Placental epithelial cell (primary cell): Measurements from ENCODE around the genes MAP4K4 and MRPS9.

DNA sequence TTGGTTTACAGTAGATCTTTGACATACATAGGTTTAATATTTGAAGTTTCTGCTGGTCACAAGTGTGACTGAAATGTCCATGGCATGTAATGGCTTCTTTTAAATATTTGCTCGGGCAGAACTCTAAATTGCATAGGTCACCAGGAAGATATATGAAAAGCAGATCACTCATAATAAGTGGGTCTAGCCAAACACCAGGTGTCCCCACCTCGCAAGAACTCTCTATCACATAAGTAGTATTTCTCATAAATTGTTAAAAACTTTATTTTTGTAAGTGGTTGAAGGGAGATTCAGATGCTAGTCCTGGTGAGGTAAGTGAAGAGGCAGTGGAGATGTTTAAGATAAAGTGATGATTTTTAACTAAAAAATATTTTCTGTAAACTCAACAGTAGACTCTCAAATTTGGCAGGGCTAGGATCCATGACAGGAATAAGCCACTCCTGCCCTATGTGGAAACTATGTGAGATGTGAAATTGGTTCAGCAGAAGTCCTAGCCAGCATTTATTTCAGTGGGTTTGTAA is 11.1 kb downstream of the CNOT11 start:
- CAGE, long polyA plus RNA: no peak

DNA sequence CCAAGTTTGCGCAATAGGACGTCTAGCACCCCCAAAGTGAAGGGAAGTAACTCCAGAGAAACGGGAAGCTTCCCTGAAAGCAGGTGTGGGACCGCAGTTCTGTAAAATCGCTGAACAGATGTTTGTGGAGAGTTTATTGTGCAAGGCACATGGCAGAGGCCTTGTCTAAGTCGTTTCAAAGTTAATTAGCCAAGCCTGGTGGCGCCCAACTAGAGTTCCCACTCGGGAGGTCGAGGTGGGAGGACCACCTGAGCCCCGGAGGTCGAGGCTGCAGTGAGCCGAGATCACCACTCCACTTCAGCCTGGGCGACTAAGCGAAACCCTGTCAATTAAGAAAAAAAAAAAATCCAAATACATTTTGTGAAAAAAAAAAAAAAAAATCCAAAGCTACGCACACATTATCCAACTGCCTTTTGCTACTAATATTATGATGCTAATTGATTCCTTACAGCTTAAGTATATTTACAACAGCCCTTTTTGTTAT is 454 bp upstream of the RNF149 start:
- CAGE, long polyA plus RNA: no peak

- CAGE, long polyA plus RNA: no peak
Measured at GRCh38 chr2:101567740-101568146, 92.8 kb upstream of the RFX8 start.

DNA sequence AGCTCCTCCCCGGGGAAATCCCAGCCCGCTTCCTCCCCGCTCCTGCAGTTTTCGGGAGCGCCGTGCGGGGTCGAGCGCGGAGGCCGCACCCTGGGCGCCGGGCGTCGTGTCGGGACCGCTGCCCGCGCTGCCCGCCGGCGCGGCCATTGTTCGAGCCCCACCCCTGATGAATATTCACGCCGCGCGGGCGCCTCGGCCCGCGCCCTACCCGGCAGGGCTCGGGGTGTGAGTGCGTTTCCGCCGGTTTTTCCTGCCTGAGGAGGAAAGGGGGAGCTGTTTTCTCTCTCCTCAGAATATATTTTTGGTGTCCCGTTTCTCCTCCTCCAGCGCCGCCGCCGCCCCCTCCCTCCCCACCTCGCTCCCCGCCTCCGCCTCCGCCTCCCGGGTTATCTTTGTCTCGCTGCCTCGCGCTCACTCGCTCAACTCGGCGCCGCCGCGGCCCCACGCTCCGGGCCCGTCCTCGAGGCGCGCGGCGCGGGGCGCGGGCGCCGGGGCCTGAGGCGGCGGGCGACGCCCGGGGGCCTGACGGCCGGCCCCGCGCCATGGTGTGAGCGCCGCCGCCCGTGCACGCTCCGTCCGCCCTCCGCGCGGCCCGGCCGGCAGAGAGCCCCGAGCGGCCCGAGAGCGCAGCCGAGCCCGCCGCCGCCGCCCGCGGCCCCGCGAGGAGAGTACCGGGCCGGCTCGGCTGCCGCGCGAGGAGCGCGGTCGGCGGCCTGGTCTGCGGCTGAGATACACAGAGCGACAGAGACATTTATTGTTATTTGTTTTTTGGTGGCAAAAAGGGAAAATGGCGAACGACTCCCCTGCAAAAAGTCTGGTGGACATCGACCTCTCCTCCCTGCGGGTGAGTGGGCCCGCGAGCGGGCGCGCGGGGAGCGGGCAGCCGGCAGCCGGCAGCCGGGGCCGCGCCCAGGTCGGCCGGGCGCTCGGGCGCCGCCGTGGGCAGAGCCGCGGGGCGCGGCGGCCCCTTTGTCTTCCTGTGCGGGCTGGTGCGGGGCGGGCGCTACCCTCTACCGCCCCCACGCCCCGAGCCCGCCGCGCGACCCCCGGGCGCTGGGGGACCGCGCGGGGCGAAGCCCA is at the start of gene MAP4K4:
TSS of gene MAP4K4 (plus strand) at position 414 of the 1,080 bp plus-strand sequence.
- CAGE, long polyA plus RNA: no peak

DNA sequence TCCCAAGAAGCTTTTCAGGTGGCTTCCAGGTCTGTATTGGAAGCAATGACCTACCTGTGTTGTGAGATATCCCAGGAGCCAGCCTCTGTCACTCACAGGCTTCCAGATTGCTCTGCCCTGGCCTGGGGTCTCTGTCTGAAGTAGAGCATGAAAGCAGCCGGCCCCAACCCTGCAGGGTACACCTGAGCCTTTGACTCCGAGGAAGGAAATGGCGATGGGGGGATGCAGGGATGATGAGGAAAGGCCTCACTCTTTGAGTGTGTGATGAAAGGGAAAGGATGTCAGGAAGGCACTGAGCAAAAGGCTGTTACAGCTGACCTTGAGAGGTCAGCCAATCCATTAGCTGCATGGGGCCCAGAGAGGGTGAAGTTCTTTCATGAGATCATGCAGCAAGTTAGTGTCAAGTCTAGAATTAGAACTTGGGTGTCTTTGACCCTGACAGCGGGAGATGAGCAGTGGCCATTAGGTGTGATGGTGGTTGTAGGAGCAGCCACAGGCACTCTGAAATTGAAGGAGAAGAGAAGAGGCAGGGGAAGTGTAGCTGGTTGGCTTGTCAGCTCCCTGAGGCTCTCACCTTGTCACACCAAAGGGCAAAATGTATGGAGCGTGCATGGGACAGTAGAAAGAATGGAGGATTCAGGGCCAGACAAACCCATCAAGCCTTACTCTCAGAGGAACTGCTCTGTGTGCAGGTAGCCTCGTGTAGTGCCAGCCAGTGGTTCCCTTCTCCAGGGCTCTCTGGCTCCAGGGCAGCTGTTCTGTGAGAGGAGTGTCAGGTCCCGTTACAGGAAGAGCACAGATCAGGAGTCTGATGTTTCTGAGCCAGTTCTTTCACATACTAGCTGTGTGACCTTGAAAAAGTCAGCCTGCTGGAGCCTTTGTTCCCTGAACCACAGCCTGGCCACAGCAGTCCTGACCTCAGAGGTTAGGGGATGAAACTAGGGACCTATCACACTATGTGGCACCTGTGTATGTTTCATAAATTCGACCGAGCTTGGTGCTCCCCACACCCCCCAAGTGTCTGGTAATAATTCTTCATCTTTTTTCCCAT is 35.9 kb downstream of the MAP4K4 start:
- CAGE, long polyA plus RNA: no peak

- CAGE, long polyA plus RNA: no peak
Measured at GRCh38 chr2:101835756-101836250, 138.3 kb downstream of the MAP4K4 start.

- CAGE, long polyA plus RNA: no peak
Measured at GRCh38 chr2:101998628-101999780, 7.2 kb downstream of the IL1R2 start.

DNA sequence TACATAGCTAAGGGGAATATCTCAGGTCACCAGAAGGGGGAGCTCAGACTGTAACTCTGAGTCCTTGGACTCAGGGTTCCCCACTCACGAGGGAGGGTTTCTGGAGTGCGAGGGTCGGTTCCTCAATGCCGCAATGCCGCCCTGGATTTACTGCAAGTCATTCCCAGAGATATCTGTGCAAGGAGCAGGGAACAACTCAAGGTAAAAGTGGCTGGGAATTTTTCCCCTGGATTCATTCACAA is 14.6 kb downstream of the IL1R2 start:
- CAGE, long polyA plus RNA: no peak

DNA sequence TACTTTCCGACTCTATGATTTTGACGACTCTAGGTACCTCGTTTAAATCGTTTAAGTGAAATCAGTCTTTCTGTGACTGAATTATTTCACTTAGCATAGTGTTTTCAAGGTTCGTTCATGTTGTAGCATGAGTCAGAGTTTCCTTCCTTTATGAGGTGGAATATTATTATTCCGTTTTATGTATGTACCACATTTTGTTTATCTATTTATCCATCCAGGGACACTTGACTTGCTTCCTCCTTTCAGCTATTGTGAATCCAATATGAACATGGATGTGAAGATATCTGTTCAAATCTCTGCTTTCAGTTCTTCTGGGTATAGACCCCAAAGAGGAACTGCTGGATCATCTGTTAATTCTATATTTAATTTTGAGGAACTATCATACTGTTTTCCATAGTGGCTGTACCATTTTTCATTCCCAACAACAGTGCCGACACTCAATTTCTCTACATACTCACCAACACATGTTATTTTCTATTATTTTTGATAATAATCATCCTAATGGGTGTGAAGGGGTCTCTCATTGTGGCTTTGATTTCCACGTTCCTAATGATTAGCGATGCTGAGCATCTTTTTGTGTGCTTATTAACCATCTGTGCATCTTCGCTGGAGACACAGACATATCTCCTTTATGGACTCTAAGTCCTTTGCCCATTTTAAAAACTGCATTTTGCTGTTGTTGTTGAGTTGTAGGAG is 19.3 kb downstream of the IL1R2 start:
- CAGE, long polyA plus RNA: no peak

- CAGE, long polyA plus RNA: no peak
Measured at GRCh38 chr2:102041385-102041749, 49.6 kb downstream of the IL1R2 start.

- CAGE, long polyA plus RNA: no peak
Measured at GRCh38 chr2:102046070-102046616, 54.4 kb downstream of the IL1R2 start.

DNA sequence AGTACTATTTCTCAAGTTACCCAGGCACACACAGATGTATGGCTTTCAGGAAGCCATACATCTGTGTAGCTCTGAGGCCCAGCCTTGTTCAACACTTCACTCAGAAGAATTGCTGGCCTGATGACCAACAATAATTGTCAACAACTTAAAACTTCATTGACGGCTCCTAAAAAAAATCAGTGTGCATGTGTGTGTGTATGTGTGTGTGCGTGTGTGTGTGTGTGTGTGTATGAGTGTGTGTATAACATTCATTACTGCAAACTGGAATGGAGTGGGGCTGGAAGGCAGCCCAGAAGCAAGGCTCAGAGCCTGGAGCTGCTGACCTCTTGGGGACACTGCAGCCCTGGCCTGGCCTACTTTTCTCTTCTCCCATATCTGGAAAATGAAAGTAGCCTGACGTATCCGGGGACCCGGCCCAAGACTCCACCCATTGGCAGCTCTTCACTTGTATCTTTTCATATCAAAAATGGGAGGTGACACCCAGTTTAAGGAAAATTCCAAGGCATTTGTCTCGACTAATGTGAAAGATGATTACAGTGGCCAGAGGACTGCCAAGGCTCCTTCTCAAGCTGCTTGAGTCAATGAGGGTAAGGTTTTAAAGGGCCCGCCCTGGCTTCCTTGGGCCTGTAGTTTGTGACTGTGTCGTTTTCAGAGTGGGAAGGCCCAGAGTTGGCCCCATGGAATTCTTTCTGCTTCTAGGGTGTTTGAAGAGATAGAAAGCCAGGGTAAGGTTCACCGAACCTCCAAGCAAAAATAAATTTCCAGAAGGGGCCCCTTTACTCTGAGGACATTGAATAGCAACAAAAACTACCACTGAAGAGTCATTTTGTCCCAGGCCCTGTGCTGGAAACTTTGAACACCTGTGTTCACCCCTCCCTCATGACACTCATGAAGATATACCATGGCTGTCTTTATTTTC is 72.3 kb upstream of the IL1R1 start:
- CAGE, long polyA plus RNA: no peak

GRCh38 chr2:102140914-102142028 is 1.3 kb upstream of the IL1R1 start:
- CAGE, long polyA plus RNA: no peak

- CAGE, long polyA plus RNA: no peak
Measured at GRCh38 chr2:102273577-102274357, 37.6 kb upstream of the IL1RL1 start.

DNA sequence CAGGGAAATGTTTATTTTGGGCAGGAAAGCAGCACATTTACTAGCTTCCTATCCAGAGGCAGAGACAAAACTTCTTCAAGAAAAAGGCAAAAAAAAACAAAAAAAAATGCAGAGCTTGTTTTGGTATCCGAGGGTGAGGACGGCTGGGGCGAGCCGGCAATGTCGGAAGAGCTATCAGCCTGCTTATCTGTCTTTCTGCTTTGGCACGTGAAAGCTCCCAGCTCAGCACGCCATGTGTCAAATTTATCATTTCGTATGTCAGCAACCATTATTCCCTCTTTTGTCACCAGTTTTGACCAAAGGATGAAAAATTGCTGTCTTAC is 532.2 kb upstream of the POU3F3 start:
- CAGE, long polyA plus RNA: no peak

GRCh38 chr2:104502826-104503529 is 350.9 kb upstream of the POU3F3 start:
- CAGE, long polyA plus RNA: no peak

DNA sequence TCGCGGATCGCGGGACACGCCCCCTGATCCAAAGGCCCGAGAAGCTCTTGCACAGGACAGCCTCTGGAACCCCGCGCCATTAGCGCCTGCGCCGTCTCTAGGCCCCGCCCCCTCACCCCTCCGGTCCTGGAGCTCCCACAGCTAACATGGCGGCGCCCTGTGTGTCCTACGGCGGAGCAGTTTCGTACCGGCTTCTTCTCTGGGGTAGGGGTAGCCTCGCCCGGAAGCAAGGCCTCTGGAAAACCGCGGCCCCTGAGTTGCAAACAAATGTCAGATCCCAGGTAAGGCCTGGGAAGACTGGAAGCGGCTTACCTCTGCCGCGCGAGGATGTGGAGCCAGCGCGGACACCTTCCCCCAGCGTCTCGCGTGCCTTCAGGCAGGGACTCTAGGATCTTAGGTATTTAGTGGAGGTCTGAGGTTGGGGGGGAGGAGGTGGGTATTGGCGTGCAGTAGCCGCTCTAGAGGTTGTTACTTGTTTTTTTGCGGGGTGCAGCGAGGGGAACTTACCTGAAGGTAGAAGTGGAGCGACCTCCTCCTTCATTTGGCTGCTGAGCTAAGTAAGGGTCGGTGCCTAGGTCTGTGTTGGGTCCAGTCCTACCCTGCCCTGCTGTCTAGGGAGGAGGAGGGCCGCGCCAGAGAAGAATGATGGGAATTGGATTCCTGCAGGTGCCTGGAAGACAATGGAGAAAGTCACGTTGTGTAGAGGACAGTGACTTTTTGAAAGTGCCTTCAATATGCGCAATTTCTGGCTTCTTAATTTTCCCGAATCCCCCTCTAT is at the start of gene MRPS9:
TSS of gene MRPS9 (plus strand) at position 123 of the 778 bp plus-strand sequence.
- CAGE, long polyA plus RNA: no peak

DNA sequence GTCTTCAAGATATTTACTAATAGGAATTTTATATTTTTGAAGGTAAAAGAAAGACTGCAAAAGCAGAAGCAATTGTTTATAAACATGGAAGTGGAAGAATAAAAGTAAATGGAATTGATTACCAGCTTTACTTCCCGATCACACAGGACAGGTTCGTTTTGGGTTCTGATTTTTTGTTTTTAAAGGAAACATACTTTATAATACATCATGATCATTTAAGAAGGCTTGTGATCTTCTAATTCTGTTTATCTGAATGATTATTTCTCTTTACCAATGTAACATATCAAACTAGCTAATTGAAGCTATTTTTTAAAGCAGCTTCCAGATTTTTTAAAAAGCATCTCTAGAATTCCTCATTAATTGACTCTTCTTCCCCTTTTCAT is 55.6 kb downstream of the MRPS9 start:
- CAGE, long polyA plus RNA: no peak

DNA sequence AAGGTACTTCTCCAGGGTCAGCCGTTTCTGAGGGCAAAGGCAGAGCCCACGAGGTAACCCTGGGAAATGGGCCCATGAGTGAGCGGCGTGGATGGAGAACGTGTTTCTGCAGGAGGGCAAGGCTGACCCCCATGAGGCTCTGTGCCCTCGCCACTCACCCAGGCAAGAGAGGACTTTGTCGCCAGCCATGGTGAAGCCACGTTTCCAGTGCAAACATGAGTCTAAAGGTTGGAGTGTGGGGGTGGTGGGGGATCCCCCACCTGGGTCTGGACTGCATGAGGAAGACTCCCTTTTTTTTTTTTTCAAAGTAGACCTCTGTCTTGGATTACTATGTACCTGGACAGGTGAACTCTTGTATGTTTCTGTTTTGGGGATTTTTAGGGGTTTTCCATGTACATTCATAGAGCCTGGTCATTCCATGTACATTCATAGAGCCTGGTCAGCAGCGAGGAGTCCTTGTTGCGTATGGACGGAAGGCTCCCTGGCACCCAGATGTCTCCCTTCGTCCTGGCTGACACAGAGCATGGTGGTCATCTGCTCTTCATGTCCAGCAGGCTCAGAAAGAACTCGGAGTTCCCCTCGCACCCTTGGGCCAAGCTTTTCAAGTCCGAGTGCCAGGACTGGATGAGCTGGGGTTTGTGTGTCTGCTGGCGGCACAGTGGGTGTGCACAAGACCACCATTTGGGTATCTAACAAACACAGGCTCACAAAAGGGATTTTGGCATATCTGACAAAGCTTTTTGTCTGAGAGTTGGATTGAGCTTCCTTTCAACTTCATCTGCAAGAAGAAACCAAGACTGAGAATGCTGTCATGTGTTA is 25.4 kb downstream of the GPR45 start:
- CAGE, long polyA plus RNA: no peak

DNA sequence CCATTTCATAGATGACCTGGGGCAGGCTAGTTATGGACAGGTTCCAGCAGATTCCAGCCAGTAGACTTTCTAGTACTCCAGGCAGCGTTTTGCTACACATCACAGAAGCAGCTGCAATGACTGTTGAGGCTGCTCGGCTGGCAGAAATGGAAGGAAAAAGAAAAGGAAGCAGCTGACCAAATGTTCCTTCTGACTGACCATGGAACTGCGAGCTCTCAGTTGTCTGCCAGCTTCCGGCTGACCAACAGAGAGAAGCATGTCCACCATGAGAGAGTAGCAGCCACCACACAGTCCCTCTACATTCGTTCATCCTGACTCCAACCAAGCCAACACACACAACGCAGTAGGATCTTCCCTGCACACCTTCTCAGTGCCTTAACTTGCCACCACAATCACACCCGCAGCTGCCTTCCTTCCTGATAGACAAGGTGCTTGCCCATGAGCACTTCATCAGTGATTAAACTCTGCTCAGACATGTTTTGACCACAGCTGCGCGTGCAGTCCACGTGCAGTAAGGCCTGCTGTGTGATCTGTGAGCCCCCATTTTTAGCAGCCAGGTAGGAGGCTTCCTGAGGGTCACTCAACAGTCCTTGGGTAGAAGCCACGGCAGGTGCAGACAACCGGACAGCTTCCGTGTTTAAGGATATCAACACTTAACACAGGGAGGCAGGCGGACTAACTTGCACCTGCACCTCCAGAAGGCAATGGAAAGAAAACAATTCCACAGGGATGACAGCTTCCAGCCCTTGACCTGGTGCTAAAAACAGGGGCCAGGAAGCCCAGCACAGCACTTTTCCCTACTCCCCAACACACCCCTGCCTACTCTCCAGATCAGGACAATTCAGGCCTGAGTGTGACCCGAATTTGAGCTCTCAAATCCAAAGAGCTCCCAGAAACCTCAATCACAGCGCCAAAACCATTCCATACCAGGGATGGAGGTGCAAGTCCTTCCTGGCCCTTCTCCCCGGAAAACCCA is 983 bp downstream of the TGFBRAP1 start:
- CAGE, long polyA plus RNA: no peak